Zone of skin (tissue), 1 donor: ENCODE results near the gene HSBP1L1.

GRCh38 chr18:77130009-77130618 lies 2.5 kb downstream of the MBP start:
- RRBS, result no CpG with 5 or more reads among the region's 14 CpGs

DNA sequence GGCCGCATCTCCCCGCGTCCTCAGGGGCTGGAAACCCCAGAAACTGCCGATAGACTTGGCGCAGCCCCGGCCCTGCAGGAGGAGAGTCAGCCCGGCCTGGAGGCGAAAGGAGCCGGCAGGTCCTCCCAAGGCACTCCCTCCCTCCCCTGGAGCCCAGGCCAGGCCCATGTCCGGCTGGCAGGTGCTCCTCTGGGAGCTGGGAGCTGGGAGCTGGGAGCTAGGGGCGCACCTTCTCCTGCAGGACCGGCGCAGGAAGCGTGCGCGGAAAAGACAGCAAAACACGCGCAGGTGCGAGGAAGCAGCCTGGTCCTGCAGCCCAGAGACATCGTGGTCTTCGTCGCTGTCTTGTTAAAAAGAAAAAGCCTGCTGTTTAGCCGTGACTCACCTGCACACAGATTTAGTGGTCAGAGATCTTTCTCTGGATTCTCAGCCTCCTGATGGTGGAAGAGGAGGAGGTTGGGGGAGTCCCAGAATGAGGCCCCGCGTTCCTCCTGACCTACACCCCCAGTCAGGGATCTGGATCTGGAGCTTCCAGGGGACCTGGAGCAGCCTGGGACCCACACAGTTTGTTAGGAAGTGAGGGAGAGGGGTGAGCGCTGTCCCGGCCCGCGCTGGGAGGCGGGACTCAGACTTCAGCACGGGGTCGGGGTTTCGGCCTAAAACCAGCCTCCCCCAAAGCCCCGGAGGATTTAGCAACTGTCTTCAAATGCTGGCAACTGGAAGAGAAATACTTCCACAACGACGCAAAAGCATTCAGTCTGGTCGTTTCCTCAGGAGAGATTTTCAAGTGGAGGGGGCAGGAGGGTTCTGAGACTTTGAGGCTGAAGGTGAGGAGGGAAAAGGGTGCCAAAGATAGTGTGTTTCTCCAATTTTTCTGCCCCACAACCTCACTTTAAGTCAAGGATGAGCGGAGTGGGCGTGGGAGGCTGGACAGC lies 815 bp upstream of the MBP start:
- RRBS, result 18% methylated on average over 10 of the region's 39 CpGs

DNA sequence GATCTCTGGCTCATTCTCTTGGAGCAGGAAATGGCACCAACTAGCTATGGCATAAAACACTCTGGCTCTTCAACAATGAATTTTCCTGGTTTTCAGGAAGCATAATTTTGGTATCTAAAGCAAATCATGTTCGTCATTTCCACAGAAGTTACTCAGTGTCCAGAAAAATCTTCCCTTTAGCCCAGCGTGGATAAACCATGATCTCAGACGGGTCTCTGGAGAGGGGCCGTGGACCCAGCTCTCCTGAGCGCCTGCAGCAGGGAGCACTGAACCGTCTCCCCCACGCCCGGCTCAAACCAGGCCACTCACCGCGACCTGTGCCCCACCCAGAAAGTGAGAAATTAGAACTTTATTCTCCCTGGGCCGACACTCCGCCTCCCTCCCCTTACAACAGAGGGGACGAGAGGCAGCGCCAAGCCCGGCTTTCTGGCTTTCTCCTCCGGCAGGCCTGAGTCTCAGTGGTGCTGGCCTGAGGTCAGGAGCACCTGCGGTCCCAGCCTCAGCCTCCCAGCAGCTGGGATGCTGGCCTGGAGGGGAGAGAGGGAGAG lies 856.6 kb upstream of the SALL3 start:
- RRBS, result no CpG with 5 or more reads among the region's 17 CpGs

DNA sequence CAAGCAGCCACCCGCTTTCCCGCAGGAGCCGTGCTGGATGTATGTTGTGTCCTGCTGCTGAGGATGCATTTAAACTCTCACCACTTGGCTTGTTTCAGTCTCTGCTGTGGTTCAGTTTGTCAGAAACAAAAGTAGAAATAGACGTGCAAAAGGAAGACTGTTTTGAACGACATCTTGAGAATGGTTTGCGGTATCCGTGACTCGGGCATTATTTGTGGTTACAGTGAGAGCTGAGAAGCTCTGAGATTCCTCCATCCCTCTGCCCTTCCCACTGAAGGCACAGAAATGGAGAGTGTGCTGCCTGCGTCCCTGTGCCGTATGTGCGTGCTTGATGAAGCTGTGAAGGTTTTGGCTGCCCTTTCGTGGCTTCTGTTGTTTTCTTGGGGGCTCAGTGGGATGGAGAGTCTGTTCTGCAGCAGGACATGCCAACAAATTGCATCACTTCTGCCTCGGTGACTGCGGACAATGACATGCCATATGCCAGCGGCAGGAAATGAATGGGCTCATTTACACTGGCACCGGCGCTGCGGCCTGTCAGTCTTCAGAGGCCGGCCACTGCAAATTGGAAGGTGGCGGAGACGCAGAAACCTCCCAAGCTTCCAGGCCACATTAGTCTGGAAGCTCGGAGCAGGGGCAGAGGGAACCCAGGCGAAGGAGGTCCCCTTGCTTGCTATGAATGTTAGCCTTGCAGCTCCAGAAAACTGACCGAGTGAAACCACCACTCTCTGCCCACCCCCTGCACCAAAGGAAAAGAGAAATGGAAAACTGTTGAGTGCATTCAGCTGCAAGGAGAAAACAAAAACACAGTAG lies 417.6 kb upstream of the SALL3 start:
- RRBS, result no CpG with 5 or more reads among the region's 24 CpGs

DNA sequence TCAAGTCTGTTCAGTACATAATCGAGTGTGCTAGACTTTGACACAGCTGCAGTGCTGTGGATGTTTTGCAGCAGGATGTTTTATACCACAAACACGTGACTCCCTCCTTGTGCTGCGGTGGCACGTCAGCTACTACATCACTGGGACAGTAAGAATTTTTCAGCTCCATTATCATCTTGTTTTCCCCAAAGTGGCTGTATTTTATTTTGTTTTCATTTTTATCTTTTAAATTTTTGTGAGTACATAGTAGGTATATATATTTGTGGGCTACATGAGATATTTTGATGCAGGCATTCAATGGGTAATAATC lies 70.1 kb downstream of the ATP9B start:
- RRBS, result no CpG with 5 or more reads among the region's 4 CpGs

DNA sequence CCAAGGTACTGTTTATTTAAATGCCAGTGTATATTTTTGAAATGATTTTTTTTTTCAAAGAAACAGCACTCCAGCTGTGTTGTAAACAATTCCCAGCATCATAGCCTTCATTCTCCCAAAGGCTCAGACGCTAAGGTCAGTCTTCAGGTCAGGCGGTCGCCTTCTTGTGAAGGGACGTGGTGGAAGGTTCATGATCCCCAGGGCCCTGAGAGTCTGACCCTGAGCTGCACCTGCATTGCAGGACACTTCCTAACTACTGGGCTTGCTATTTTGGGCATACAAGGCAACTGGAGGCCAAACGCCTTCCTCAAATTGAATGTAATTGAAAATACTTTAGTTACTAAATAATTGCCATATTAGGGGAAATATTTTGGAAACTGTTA lies 135.7 kb downstream of the ATP9B start:
- RRBS, result no CpG with 5 or more reads among the region's 5 CpGs

DNA sequence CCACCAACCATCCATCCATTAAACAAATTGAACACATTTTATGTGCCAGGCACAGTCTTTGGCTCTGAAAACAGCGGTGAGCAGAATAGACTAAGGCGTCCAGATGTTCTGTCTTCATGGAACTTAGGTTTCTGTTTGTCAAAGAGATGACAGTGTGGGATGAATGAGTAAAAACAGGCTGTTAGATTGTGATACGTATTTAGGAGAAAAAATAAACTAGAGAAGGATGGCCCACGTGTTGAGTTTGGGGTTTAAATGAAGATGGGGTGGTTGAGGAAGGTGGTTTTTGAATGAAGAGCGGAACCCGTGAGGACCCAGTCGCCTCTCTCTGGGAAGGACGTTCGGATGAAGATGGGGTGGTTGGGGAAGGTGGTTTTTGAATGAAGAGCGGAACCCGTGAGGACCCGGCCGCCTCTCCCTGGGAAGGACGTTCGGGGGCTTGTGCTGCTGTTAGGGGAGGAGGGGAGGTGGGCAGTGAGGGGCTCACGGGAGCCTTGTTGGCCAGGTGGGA lies 14.0 kb downstream of the NFATC1 start:
- RRBS, result no CpG with 5 or more reads among the region's 16 CpGs

DNA sequence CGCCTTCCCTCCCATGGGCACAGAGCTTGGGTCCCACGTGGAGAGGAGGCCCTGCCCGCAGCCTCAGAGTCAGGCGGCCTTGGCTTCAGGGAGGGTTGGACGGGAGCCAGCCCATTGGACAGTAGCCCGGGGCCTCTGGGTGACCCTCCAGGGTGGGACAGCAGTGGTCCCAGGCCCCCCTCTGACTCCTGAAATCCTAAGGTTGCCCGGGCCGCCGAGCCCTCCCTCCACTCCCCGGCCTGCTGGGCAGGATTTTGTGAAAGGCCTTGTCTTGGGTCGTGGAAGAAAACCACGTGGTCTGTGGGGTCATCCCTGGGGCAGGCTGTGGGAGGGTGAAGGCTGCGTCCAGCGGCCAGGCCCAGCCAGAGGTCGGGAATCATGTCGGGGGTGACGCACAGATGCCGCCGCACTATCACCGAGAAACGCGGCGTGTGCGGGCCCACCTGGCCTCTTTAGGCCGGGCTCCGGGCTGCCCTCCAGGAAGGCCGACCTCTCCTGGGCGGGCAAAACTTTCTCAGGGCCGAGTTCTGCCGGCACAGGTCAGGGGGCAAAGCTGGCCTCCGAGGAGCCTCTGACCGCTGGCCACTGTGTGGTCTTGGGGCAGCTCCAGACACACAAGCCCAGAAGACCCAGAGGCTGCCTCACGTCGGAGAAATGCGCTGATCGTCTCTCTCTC lies 28.2 kb downstream of the NFATC1 start:
- RRBS, result 85% methylated on average over 7 of the region's 36 CpGs

DNA sequence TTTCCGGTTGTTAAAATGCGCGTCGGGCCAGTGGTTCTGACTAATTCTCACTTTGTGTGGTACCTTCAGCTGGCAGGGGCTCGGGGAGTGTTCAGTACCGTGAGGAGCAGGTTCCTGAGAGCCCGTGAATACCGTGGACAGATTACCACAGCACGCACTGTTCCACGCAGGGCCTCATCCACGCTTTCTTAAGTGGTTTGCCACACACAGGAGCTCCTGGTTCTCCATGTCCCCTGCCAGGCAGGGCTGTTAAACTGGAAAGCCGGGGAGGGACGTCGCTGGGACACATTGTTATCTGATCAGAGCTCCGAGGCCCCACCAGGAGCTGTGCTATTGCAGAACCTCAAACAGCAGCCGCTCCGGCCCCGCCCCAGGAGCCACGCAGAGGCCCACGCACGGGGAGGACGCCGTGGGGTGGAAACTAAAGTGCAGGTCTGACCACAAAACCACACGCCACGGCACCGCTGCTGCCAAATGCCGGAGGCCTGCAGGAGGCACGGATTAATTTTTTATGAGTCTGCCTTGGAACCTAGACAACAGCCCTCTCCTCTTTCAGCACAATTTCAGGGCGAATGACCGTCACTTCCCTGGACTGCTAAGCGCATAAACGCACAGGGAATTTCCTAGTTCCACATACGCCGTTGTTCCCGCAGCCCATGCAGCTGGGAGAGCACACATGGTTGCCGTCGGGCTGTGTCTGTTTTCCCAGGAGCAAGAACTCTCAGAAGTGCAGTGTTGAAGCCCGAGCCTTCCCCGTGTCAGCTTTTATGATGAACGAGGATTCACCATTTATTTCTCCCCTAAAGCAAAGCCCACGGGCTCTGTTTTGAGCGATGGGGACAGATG lies 43.5 kb downstream of the NFATC1 start:
- RRBS, result 32% methylated on average over 12 of the region's 42 CpGs

GRCh38 chr18:79485091-79485651 lies 89.4 kb downstream of the NFATC1 start:
- RRBS, result 47% methylated on average over 13 of the region's 24 CpGs

- RRBS, result 5% methylated on average over 8 of the region's 43 CpGs
Measured at GRCh38 chr18:79506143-79507428, 110.9 kb downstream of the NFATC1 start.

- RRBS, result no CpG with 5 or more reads among the region's 5 CpGs
Measured at GRCh38 chr18:79711204-79711403, 31.5 kb downstream of the CTDP1 start.

GRCh38 chr18:79915191-79916241 lies 35.9 kb downstream of the SLC66A2 start:
- RRBS, result 75% methylated on average over 6 of the region's 64 CpGs

DNA sequence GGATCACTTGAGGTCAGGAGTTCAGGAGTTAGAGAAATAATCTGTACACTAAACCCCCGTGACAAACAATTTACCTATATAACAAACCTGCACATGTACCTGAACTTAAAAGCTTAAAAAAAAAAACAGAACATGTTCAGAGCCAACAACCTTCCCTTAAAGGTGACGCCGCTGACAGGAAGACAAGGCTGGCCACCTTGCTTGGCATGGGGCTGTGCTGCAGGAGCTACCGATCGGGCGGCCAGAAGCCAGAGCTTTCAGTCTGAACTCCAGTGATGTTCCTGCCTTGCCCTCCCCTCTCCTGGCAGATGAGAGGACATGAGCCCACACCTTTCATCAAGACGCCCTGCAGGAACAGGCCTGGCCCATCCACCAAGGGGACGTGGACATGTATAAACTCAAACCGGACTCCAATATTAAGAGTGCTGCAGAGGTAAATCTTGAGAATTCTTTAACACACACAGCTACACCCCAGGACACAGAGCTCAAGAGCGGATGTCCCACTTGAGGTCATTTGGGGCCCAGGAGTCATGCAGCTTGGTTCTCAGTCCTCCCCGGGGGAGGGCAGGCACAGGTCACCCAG lies 11.0 kb downstream of the SLC66A2 start:
- RRBS, result 71% methylated on average over 1 of the region's 11 CpGs

DNA sequence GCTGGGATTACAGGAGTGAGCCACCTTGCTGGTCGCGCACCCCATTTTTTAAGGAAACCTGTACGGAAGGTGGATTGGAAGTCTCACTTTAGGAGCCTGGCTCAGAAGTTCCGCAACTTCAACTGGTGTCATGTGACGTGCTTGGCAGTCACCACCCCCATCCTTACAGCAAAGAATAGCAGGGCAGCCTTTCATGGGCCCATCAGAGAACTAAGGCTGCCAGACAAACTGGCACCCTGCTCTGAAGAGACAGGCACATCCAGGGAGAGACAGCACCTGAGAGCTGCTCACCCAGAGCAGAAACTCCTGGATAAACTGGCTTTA lies 3.4 kb upstream of the SLC66A2 start:
- RRBS, result no CpG with 5 or more reads among the region's 5 CpGs

GRCh38 chr18:79964197-79965051 lies at the start of gene HSBP1L1:
Gene HSBP1L1 (plus strand): TSS chr18:79964643.
- RRBS, result 1% methylated on average over 43 of the region's 82 CpGs

GRCh38 chr18:79977380-79977953 lies 10.9 kb downstream of the TXNL4A start:
- RRBS, result no CpG with 5 or more reads among the region's 4 CpGs

GRCh38 chr18:80009481-80010811 lies 21.6 kb upstream of the TXNL4A start:
- RRBS, result no CpG with 5 or more reads among the region's 21 CpGs

DNA sequence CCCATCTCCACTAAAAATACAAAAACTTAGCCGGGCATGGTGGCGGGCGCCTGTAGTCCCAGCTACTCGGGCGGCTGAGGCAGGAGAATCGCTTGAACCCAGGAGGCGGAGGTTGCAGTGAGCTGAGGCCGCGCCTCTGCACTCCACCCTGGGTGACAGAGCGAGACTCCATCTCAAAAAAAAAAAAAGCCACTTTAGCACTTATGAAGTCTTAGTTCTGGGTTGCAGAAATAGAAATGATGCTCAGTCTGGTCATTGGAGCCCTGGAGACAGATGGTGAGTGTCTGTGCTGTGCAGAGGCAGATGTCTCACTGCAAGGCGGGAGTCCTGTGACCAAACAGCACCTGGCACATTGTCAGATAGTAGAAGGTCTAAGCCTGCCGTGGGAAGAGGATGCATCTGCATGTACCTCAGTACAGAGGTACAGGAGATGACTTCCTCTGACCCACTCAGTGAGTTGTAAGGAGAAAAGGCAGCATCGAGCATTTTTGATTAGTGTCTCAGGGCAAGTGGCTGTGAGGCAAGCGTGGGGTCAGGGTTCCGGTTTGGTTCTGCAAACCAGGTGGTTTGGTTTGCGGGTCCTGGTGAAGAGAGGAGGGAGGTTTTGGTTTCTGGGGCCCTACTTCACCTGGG lies 3.6 kb downstream of the RBFA start:
- RRBS, result no CpG with 5 or more reads among the region's 16 CpGs

DNA sequence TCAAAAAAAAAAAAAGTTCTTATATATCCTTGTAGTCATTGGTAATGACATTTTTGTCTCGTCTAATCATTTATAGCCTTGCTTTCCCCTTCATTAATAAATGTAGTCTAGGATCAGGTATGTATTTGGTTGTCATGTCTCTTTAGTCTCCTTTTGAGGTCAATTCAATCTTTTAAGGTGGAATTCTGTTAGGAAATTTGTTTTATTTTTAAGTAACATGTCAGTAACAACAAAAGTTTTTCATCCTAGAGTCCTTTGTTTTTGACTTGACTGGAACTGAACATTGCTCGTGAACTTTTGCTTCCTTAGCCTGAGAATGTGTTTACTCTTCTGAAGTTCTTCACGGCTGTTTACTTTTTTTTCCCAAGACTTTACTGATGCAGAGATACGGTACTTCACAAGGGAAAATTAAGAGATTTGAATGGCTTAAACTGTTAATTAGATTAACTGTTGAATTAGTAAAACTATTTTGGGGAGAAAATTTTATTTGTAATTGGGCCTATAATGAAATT lies 9.4 kb downstream of the ADNP2 start:
- RRBS, result no CpG with 5 or more reads among the region's 4 CpGs